ENCODE measurements around the genes HUS1 and ABCA13.

- PRO-cap: no peak
- RAMPAGE, long total RNA, 2 experiments: no peak in any of the 2 experiments
These were observed 24.3 kb downstream of the NACAD start for GRCh38 chr7:45064449-45064884.

GRCh38 chr7:45768355-45769508 lies 104.2 kb downstream of the CCDC201 start:
- PRO-cap: bidirectional peak, plus-strand start at chr7:45769141, minus-strand start at chr7:45769004
- RAMPAGE, long total RNA, 2 experiments: start-site peak on the plus strand in 1 of 2 experiments, at chr7:45769129-45769141 at its widest, 29 reads per replicate; start-site peak on the minus strand in 2 of 2 experiments, at chr7:45768941-45769018 at its widest, 96 to 216 reads per replicate

DNA sequence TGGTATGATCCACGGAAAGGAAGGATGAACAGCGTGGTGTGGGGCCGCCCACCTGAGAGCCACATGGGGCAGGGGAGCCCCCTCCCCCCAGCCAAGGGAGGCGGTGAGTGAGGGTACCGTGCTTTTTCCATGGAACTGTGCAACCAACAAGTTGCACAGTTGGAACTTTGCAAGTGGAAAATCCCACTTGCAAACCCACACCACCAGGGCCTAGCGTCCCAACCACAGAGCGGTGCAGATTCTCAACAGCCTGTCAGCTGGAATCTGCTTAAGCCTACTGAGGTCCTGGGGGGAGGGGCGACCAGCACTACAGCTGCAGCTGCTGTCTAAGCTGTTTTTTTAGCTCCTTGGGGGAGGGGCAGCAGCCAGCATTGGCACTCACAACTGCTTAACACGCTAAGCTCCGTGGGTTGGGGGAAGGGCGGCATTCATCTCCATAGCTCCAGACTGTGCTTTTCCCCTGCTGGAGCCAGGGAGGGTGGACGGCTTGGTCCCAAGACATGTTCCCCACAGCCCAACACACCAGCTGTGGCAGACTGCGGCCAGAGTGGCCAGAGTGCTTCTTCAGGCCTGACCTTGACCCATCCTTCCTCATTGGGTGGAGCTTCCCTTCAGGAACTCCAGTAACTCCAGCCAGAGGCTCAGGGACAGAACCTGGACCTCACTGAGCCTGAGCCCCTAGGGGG lies 94.3 kb upstream of the IGFBP3 start:
- PRO-cap: no peak
- RAMPAGE, long total RNA, 2 experiments: no peak in any of the 2 experiments

DNA sequence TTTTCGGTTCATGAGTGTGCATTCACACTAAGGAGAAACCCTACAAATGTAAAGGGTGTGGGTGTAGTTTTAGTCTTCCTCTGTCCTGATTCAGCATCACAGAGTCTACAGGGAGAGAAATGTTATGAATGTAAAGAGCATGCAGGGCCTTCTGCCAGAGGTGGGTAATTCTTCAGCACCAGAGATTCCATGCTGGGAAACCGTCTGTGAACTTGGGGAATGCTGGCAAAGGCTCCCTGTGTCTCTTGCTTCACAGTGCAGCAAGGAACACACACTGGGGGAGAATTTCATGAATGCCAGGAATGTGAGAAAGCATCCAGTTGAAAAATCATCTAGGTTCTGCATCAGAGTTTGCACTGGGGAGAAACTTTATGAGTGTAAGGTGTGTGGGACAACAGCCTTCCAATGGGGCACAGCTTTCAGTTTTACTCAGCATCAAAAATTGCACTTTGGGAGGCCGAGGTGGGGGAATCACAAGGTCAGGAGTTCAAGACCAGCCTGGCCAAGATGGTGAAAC lies 224.3 kb upstream of the IGFBP3 start:
- PRO-cap: no peak
- RAMPAGE, long total RNA, 2 experiments: no peak in any of the 2 experiments

DNA sequence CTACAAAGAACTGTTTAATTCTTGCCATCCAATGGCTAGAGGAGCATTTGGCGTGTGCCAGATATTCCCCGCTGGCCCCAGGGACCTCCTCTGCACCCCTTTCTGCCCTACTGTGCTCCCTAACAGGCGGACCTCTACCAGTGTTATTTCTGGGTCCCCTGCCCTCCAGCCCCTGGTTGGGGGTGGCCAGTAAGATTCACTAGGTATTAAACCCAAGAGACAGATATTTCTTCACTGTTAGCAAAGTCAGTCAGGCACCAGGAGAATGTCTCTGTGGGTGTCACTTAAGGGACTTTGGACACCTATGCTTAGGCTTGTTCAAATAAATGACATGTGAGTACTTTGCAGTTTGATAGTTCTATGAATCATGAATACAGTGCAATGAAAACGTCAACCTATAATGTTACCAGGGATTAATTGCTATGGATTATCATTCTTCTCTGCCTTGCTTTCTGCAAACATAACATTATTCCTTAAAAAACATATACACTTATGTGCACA lies 234.3 kb upstream of the IGFBP3 start:
- PRO-cap: no peak
- RAMPAGE, long total RNA, 2 experiments: no peak in any of the 2 experiments

DNA sequence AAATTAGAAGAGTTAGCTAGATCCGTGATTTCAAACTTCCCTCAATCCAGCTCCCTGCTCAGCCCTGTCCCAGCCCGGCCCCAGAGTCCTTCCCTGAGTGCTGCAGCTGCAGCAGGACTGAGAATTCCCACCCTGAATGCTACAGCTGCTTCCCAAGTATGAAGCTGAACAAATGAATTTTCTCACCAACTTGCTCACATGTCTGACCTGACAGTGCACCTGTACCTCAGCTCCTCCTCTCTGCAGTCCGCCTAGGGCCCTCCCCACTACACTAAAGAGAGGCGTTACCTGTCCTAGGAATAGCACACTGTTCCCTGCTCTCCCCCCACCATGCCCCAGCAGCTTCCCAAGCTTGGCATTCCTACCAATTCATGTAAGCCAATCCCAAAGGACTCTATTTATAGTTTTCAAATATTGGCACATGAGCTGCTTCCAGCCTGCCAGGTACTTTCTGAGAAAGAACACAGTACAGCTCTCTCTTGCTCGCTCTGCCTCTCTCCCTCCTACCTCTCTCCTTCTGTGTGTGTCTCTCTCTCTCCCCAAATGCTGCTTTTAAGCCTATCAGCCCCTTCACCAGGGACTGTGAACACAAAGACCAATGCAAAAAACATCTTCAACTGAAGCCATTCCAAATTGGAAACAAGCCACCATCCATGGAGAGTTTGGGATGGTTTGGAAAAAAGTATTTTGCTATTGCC lies 400.1 kb downstream of the TNS3 start:
- PRO-cap: no peak
- RAMPAGE, long total RNA, 2 experiments: no peak in any of the 2 experiments

- PRO-cap: no peak
- RAMPAGE, long total RNA, 2 experiments: no peak in any of the 2 experiments
These were observed 322.1 kb downstream of the TNS3 start for GRCh38 chr7:47259765-47260221.

GRCh38 chr7:47352520-47353085 lies 229.3 kb downstream of the TNS3 start:
- PRO-cap: no peak
- RAMPAGE, long total RNA, 2 experiments: no peak in any of the 2 experiments

GRCh38 chr7:47405510-47406843 lies 175.9 kb downstream of the TNS3 start:
- PRO-cap: unidirectional peak, plus-strand start at chr7:47406236
- RAMPAGE, long total RNA, 2 experiments: no peak in any of the 2 experiments

- PRO-cap: no peak
- RAMPAGE, long total RNA, 2 experiments: no peak in any of the 2 experiments
These were observed 110.0 kb downstream of the TNS3 start for GRCh38 chr7:47471828-47472316.

DNA sequence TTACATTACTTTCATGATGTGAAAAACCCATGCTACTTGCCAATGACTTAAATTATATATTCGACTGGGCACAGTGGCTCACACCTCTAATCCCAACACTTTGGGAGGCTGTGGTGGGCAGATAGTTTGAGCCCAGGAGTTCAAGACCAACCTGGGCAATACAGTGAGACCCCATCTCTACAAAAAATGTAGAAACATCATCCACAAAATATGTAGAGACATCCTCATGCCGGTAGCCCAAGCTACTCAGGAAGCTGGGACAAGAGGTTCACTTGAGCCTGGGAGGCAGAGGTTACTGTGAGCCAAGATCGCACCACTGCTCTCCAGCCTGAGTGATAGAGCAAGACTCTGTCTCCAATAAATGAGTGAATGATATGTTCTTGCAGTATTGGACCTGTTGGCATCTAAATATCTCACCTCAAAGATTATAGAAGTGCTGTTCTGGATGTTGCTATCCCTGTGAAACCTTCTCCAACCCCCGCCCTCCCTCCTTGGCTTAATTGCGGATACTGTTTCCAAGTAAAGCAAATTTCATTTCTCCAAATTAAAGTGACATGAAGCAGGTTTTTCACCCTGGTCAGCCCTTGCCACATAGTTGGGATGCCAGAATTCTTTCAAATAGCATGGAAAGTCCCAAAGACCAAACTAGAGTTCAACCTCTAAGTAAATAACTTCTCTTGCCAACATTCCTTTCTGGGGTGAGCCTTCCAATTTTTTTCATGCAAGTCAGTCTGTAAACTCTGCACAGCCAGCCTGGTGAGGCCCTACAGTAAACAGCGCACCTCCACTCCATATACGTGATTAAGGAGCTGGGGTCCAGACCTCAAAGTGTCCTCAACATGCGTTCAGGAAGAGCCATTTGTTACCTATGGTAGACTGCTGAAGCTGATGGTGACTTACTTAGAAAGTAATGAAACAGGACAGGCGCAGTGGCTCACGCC lies 22.8 kb upstream of the TNS3 start:
- PRO-cap: no peak
- RAMPAGE, long total RNA, 2 experiments: no peak in any of the 2 experiments

DNA sequence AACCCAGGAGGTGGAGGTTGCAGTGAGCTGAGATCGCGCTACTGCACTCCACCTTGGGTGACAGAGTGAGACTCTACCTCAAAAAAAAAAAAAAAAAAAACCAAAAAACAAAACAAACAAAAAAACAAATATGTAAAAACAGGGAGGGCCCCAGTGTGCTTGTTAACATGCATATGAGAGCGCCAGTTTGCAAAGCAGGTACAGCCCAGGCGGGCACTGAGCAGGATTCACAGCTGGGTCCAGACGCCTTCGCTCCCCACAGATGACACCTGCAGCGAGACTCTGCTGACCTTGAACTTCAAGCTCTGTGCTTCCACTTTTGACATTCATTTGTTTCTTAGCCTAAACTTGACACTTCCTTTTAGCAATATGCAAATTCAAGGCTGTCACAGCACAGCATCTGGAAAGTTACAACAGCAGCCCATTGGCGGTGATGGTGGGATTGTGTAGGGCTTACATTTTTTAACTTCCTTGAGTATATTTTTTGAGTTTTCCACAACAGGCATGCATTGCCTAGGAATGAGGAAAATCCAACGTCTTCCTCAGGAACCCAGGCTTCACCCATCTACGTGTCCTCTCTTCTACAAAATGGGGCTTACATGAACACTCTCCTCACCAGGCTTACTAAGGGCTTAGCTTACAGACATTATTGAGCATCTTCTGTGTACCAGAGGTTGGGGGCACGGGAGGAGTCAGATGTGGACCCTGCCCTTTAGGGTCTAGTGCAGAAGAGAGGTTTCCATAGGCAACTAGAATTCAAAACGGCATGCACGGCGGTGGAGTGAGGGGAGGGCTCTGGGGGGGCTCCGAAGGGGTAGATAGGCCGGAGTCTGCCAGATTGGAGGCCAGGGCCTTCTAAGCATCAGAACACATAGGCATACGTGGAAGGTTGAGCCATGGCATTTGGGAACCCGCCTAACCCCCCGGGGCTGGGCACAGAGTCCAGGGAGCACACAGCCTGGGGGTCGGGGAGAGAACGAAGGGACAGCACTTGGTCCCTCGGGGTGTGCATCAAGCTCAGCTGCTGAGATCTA lies 89.0 kb upstream of the TNS3 start:
- PRO-cap: no peak
- RAMPAGE, long total RNA, 2 experiments: no peak in any of the 2 experiments

GRCh38 chr7:47941266-47941842 lies 6.9 kb downstream of the PKD1L1 start:
- PRO-cap: no peak
- RAMPAGE, long total RNA, 2 experiments: no peak in any of the 2 experiments

DNA sequence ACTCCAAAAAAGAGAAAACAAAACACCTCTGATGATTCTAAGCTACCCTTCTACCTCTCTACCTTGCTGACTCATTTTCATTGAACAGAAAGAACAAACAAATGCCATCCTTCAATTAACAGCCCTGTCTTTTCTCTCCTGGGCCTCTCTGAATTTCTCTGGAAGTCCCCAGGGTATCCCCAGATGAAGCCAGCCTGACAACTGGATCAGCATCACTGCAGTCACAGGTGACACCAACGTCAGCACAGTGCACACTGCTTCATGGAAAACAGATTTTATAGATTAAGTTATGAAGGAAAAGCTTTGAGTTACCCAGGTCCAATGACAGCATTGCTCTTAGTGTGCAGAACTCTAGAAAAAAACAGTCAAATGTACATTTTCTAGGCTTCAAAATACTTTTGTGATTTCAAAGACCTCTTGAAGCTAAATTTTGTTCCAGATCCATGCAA lies 5.6 kb downstream of the HUS1 start:
- PRO-cap: no peak
- RAMPAGE, long total RNA, 2 experiments: no peak in any of the 2 experiments

GRCh38 chr7:47978960-47979846 lies at the start of gene HUS1:
Gene HUS1 (minus strand): TSS chr7:47979615.
- PRO-cap: unidirectional peak, minus-strand start at chr7:47979421; unidirectional peak, minus-strand start at chr7:47979540
- RAMPAGE, long total RNA, 2 experiments: start-site peak on the minus strand in 2 of 2 experiments, at chr7:47979517-47979592 at its widest, 165 to 277 reads per replicate

- PRO-cap: no peak
- RAMPAGE, long total RNA, 2 experiments: no peak in any of the 2 experiments
These were observed 4.1 kb upstream of the UPP1 start for GRCh38 chr7:48084768-48085494.

GRCh38 chr7:48096346-48096858 lies 7.3 kb downstream of the UPP1 start:
- PRO-cap: no peak
- RAMPAGE, long total RNA, 2 experiments: no peak in any of the 2 experiments

DNA sequence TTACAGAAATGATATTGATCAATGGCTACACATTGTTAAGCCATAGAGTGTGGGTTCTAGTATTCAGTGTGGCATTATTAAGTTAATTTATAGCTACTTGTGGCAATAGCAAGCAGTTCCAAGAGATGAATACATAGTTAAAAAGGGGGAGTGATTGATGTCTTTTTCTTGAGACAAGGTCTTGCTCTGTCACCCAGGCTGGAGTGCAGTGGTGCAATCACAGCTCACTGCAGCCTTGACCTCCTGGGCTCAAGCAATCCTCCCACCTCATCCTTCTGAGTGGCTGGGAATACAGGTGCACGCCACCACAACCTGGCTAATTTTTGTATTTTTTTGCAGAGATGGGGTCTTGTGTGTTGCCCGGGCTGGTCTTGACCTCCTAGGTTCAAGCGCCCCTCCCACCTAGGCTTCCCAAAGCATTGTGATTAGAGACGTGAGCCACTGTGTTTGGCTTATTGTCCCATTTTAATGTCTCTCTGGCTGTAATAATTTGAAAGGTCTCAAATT lies 21.7 kb downstream of the UPP1 start:
- PRO-cap: no peak
- RAMPAGE, long total RNA, 2 experiments: no peak in any of the 2 experiments

GRCh38 chr7:48146939-48147602 lies 24.2 kb upstream of the ABCA13 start:
- PRO-cap: no peak
- RAMPAGE, long total RNA, 2 experiments: no peak in any of the 2 experiments

DNA sequence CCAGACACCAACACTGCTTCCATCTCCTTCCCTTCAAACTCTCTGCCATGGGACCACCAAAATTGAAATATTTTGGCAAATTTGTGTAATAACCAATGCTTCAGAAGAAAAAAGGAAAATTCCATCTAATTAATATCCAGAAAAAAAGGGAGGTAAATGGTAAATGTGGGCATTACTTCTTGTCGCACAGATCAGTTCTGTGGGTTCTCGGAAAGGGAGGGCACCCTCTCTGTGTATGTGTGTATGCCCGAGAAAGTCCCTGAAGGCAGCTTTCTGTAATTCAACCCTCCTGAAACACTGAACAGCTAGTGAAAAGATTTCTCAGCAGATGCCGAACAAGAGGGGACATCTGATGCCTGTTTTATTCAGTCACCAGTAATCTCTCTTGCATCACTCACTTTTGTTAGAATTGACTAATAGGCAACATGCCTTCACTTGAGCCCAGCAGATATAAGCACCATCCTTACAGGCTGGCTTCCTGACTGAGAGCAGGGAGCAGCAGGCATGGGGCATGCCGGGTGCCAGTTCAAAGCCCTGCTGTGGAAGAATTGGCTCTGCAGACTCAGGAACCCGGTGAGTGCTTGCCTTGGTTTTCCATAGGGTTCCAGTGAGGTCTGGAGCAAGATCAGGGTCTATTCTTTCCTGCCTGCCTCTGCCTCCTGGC lies at the start of gene ABCA13:
TSS of gene ABCA13 (plus strand) at position 479 of the 664 bp plus-strand sequence.
- PRO-cap: no peak
- RAMPAGE, long total RNA, 2 experiments: no peak in any of the 2 experiments

Measured in prostate gland (tissue), 2 donors.